Ureter (tissue), 1 donor: ENCODE data around the gene GABRD.

GRCh38 chr1:2019037-2019587, at the start of gene GABRD:
GABRD (plus strand) TSS chr1:2019345.
- PRO-cap = no peak

GRCh38 chr1:2081900-2082784, 31.9 kb downstream of the PRKCZ start:
- PRO-cap = no peak

- PRO-cap = no peak
Measured at GRCh38 chr1:2115739-2116292, 65.6 kb downstream of the PRKCZ start.

DNA sequence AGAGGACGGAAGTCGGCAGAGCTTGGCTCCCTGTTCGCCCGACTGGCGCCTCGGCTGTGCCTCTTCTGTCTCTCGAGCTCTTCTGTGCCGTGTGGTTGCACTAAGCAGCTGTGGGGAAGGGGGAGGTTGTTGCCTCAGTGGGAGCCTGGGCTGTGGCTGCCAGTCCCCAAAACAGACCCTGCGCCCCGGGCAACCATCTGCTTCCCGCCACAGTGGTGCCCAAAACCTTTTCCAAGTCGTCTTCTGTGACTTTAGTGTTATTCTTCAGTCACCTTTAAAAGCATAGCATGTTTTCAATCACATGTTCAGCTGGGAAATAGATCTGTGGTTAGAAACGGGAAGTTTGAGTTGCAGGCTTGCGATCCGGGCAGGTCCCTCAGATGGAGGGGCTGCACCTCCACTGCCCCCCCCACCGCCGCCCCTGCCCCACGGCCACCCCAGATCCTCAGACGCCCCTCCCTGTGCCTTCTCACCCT, 67.5 kb downstream of the FAAP20 start:
- PRO-cap = no peak

DNA sequence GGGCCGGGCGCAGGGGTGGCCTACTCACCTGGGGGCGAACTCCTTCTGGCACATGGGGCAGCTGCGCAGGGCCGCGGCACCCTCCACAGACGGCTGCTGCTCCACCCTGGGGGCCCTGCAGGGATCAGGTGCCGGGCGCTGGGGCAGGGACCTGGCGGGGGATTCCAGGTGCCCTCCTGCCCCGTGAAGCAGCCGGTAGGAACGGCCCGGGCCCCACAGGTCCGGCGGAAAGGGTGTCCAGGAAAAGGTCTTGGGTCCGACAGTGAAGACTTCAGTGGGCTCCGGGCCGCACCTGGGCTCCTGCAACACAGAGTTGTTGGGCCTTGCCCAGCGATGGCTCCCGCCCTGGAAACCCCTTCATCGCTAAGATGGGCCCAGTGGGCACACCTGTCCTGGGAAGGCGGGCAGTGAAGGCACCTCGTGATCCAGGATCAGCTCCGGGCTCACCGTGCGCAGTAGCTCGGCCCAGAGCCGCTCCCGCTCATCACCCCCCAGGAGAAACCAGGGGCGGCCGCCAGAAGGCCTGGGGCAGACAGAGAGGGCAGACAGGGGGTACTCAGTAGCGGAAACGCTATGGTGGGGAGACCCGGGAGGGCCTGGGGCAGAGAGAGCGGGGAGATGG, 850 bp downstream of the FAAP20 start:
- PRO-cap = no peak

DNA sequence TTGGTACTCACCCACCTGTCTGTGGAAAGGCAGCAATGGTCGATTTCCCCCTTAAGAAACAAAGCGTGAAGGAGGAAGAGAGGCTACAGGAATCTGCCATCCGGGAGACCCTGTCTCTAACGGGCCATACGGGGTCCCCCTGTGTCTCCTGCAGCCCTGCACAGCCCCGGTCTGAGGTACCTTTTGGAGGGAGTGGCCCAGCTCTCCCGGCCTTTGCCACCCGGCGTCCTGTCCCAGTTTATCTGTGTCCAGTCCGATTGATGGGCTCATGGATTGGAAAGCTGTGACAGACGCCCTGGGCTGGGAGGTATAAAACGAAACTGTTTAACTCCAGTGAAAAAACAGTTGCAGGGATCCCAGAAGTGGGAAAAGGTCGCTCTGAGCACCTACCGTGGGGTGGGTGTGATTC, 11.6 kb upstream of the FAAP20 start:
- PRO-cap = no peak

DNA sequence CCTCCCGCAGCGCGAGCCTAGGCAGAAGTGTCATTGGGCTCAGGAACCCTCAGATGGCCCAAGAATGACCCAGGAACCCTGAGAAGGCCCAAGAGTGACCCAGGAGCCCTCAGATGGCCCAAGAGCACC, 14.7 kb upstream of the SKI start:
- PRO-cap = no peak

- PRO-cap = no peak
Measured at GRCh38 chr1:2229818-2230016, 1.6 kb downstream of the SKI start.

- PRO-cap = no peak
Measured at GRCh38 chr1:2270157-2271168, 42.3 kb downstream of the SKI start.

DNA sequence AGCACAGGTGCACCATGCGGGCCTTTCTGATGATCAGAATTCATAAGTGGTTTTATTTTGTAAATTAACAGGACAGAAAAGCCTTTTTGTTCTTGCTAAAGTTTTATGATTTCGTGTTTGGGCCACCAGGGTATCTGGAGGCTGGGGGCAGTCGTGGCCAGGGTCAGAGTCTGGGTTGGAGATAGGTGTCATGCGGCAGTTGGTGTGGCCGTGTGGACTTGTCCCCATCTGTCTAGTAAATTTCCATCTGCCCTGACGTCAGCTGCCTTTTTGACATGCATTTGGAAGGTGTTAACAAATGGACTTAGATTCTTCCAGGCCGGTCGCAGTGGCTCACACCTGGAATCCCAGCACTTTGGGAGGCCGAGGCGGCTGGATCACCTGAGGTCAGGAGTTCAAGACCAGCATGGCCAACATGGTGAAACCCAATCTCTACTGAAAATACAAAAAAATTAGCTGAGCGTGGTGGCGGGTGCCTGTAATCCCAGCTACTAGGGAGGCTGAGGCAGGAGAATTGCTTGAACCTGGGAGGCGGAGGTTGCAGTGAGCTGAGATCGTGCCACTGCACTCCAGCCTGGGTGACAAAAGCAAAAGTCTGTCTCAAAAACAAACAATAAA, 56.9 kb downstream of the SKI start:
- PRO-cap = no peak

DNA sequence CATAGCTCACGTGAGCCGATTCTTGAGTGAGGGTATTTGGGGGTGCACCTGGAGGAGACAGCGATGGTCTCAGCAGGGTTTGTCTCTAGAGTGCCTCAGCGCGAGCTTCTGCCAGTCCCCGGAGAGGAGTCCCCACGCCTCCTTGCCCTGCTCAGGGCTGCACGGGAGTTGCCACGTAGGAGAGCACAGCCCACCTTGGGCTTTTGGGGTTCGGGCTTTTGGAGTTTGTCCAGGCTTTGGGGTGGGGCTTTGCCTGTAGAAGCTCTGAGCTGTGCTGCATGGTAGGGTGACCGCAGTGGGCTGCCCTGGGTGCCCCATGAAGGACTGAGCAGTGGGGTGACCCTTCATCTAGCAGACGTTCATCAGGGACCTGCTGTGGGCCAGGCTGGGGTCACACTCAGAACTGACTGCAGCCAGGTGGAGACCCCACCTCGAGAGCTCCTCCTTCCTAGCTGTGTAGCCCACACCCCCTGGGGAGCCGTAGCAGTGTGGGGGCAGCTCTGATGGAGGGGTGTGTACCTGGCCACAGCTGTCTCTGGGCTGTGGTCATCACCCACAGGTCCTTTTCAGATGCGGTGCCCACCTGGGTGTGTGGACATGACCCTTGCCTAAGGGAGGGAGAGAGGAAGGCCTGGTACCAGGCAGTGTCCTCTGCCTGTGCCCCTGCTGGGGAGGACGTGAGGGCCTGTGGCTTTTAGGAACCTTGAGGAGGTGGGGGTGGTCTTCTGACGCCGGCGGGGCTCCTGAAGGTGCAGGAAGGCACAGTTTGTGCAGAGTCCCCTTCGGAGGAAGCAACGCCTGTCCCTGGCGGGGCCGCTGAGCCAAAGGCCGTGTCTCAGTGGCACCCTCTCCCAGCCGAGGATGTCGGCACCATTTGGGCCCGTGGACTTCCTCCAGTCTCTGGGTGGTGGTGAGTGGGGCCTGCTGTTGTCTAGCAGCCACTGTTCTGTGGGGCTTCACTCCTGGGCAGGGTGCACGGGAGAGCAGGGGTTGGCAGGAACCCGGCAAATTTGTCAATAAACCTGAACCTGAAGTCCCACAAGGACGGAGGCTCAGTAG, 64.3 kb downstream of the SKI start:
- PRO-cap = no peak

GRCh38 chr1:2304240-2304579, 76.1 kb downstream of the SKI start:
- PRO-cap = no peak

DNA sequence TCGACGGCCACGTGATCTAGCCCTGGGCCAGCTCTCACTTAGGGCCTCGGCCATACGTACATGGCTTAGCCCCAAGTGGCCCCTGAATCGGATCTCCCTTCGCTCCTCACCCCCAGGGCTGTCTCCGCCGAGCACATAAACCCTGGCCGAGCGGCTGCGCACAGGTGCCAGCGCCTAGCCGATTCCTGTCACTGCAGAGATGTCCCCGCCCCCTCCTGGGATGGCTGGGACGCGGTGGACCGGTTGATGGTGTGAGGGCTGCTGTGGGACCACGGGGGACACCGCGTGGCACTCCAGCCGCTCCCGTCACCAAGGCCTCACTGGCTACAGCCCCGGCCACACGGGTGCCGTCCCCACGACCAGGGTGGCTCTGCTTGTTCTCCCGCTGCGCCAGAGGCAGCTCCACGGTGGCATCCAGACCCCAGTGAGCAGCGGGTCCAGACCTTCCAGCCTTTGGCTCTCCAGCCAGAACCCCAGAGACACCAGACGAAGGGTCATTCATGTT, 68.4 kb downstream of the MORN1 start:
- PRO-cap = no peak

DNA sequence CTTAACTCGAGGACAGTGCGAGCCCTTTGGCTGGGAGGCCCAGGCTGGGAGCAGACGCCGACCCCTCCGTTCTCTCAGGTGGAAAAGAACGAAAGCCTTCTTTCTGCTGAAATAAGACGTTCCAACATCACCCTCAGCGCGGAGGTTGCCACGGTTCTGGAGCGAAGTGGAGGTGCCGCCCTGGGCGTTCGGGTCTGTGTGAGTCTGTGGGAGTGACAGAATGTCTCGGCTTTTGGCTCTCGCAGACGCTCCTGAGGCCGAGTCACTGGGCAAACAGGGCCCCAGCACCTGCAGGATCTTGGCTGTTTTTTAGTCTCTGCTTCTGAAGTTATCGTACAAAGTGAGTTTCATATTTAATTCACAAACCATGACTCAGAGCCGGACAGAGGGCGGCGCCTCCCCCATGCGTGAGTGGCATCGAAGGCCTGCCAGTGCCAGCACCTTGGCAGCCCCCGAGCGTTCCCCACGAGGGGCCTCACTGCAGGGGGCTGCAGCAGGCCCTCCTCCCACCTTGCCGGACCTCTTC, 56.6 kb downstream of the MORN1 start:
- PRO-cap = no peak

- PRO-cap = no peak
Measured at GRCh38 chr1:2354781-2355619, 36.4 kb downstream of the MORN1 start.

- PRO-cap = no peak
Measured at GRCh38 chr1:2446338-2446775, 29.7 kb upstream of the PLCH2 start.

GRCh38 chr1:2527098-2527375, 641 bp upstream of the PANK4 start:
- PRO-cap = no peak

GRCh38 chr1:2547226-2547462, 9.0 kb upstream of the TNFRSF14 start:
- PRO-cap = no peak

DNA sequence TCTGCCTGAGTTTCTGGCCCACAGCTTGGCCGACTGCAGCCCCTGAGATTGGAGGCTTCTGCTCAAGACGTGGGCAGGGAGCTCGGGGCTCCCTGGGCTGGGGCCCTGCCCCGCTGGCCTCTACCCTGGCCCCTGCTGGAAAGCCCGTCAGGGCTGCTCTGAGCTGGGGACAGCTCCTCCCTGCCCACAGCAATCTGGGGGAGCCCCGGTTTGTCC, 8.8 kb upstream of the TNFRSF14 start:
- PRO-cap = no peak

- PRO-cap = no peak
Measured at GRCh38 chr1:2551246-2552276, 4.6 kb upstream of the TNFRSF14 start.